GM06990 (cell line): ENCODE data around the genes COA3, RPL27, PPY and TMEM101.

DNA sequence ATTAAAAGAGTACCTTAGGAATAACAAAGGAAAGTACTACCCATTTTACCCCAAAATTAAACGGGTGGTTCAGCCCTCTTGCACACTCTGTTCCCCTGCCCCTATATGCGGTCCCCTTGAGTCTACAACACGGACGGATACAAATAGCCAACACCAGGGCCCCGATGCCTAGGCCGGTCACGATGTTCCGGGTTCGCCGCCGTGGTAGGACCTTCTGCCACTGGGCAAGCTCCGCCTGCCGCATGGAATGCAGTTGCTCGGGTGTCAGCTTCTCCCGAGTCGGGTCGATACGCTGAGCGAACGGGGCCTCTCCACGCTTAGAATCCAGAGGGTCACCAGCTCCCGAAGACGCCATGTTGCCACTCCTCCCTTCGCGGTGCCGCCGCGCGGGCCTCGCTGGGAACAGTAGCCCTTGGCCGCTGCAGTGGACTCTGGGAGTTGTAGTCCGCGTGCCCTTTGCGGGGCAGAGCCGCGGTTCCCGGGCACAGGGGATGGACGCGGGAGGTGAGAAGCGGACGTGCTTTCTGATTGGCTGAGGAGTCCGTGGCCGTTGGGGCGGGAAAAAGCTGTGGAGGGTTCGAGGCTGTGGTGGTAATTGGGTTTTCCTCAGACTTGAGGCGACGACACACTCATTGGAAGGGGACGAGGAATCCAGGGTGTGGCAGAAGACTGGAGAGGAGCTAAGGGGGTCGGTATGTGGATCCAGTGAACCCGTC, at the start of gene COA3:
TSS of gene COA3 (minus strand) at position 378 of the 716 bp plus-strand sequence.
- RRBS = no CpG with 5 or more reads among the region's 50 CpGs

GRCh38 chr17:42997833-42999080, at the start of gene RPL27:
TSS of gene RPL27 (plus strand) at chr17:42998419.
- RRBS = 5% methylated on average over 18 of the region's 53 CpGs

- RRBS = no CpG with 5 or more reads among the region's 5 CpGs
Observed at GRCh38 chr17:43020058-43020587, 2.1 kb downstream of the VAT1 start.

DNA sequence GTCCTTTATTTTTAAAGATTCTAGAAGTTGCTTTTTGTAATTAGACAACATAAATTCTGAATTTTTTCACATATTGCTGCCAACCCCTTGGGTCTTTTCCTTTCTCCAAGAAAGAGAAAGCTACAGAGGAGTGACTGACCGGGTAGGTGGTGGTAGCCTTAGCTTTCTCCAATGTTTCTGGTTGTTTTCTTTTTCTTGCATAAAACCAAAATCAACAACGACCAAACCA, 993 bp downstream of the BRCA1 start:
- RRBS = no CpG with 5 or more reads among the region's 2 CpGs

- RRBS = no CpG with 5 or more reads among the region's 9 CpGs
Observed at GRCh38 chr17:43169805-43169975, 1.3 kb upstream of the NBR1 start.

DNA sequence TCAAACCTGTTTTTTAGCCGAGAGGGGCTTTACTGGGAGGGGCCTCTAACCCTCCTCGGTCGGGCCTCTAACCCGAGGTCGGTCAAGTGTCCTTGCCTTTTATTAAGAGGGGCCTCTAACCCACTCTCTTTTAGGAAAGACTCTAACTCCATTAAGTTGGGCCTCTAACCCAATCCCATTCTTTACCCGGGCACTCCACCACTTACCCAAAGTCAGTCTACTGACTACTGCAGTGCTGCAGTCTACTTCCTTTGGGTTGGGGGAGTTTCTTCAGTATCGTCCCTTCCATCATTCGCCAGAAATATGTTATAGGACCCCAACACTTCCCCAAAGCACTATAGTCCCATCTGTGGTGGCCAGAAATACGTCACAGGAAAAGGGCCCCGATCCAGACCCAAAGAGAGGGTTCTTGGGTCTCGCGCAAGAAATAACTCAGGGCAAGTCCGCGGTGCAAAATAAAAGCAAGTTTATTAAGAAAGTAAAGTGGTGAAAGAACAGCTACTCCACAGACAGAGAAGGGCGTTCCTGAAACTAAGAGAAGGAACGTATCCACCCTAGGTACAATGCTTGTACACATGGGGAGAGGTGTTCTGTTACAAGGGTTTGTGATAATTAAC, 39.1 kb upstream of the ARL4D start:
- RRBS = no CpG with 5 or more reads among the region's 16 CpGs

- RRBS = no CpG with 5 or more reads among the region's 9 CpGs
Observed at GRCh38 chr17:43417480-43417905, 18.7 kb downstream of the ARL4D start.

DNA sequence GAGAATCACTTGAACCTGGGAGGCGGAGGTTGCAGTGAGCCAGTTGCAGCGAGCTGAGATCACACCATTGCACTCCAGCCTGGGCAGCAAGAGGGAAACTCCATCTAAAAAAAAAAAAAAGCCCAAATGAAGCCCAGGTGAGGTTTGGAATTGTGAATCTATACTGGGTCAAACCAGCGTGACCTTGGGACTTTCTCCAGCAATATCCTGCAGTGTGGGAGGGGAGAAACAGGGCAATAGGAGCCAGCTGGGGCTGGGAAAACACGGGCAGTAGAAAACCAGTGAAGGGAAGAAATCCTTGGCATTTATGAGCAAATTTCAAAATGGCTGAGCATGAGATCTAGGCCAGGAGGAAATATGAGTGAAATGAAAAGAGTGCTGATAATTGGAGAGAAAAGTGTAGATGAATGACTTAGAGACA, 8.1 kb upstream of the DHX8 start:
- RRBS = no CpG with 5 or more reads among the region's 4 CpGs

DNA sequence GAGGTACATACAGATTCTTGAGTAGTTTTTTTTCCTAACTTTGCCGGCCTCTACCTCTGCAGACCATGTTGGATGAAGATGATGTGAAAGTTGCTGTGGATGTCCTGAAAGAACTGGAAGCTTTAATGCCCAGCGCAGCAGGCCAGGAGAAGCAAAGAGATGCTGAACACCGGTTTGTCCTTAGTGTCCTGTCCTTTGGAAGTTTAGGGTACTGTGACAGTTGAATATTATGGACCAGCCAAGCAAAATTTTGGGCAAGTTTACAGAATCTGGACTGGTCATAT, 8.3 kb downstream of the DHX8 start:
- RRBS = no CpG with 5 or more reads among the region's 3 CpGs

GRCh38 chr17:43634689-43635231, 27.0 kb downstream of the MEOX1 start:
- RRBS = no CpG with 5 or more reads among the region's 13 CpGs

DNA sequence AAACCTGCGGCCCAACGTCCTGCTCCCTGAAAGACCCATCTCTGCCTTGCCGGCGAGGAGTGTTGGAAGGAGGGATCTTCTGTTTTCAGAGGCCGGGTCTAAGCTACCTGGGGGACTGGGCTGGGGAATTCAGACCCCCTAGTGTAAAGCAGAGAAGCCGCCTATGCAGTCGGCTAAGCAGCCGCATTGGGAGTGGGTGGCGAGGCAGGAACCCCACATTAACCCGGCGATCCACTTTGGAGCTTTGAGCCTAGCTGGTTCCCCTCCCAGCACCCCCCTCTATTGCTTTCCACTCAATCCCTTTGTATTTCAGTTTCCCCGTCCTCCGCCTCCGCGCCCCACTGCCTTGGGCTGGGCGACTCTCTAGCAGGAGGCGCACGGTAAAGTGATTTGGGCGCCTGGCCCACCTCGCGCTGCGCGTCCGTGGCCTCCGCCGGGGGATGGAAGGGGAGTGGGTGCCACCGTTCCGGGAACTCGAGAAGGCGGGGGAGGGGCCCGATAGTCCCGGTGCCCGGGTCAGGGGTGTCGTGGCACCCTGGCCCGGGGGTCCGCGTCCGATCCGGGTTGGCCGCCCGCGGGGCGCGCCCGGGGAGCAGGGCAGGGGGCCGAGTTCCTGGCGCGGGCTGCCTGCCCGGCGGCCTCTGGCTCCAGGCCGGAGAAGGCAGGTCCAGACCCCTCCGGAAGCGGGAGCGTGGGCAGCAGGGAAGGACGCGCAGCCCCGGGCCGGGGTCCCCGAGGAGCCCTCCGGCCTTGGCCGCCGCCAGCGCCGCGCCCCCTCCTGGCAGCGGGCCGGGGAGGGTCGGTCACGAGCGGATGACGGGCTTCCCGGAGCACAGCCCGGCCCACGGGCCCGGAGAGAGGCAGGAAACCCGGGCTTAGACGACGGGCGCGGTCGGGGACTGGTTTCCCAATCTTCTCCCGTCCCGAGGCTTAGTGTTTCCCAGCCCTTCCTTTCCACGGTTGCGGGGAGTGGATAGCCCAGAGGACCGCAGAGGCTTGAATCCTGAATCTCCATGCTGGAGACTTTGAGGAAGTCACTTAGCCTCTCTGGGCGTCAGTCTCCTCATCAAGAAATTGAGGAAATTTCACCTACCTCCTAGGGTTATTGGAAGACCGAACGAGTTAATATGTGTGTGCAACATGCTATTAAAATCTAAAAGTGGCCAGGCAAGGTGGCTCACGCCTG, 15.8 kb downstream of the MEOX1 start:
- RRBS = 21% methylated on average over 25 of the region's 90 CpGs

GRCh38 chr17:43721405-43721987, 37.1 kb downstream of the SOST start:
- RRBS = no CpG with 5 or more reads among the region's 3 CpGs

DNA sequence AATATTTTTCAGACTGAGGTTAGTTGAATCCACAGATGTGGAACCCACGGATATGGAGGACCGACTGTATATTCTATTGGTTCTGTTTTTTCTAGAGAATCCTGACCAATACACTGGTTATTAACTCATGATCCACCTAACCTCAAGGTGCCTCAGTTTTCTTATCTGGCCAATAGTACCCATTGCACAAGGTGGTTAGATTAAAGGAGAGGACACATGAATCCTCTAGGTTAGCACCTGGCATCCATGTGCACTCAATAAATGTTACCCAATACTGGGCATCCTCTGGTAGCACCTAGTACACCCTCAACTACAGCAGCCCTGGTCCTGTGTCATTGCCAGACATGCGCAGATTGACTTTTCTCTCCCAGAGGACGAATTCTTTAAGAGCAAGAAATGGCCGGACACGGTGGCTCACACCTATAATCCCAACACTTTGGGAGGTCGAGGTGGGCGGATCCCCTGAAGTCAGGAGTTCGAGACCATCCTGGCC, 7.4 kb downstream of the DUSP3 start:
- RRBS = no CpG with 5 or more reads among the region's 9 CpGs

DNA sequence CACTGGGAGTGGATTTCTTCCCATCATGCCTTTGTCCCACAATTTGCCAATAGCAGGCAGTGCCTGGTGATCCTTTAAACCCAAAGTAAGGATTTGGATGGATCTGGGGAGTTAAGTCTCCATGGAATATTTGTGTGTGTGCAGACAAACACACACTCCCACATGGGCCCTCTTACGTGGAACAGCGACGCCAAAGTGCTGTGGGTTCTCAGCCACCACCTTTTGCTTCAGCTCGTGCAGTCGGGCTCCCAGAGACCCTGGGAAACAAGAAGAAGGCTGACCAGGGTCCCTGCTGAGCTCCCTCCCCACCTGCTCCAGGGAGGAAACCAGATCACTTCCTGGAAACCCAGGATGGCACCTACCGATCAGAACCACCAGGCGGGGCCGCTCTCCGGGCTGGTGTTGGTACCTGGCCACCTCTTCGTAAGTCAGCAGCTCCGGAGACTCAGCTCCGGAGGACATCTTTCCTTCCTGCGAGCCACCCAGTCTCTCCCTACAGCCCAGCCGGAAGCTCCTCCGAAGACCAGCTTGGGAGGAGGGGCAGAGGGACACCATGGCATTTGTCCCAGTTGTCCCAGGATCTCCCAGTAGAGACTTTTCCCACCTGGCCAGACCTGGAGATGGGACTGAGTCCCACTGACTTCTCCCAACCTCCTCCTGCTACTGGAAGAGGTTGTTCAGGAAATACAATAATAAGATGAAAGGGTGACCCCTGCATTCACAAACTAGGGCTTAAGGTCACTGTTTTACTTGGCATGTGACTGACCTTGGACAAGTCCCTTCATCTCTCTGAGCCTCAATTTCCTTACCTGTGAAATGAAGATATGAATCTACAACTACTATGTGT, 18.9 kb downstream of the MPP3 start:
- RRBS = 62% methylated on average over 6 of the region's 15 CpGs

GRCh38 chr17:43846241-43846729, 691 bp upstream of the CD300LG start:
- RRBS = no CpG with 5 or more reads among the region's 13 CpGs

GRCh38 chr17:43848332-43848944, 1.5 kb downstream of the CD300LG start:
- RRBS = no CpG with 5 or more reads among the region's 13 CpGs

- RRBS = 70% methylated on average over 1 of the region's 8 CpGs
Observed at GRCh38 chr17:43942432-43942764, at the start of gene PPY. TSS of gene PPY (minus strand) at chr17:43942476.

DNA sequence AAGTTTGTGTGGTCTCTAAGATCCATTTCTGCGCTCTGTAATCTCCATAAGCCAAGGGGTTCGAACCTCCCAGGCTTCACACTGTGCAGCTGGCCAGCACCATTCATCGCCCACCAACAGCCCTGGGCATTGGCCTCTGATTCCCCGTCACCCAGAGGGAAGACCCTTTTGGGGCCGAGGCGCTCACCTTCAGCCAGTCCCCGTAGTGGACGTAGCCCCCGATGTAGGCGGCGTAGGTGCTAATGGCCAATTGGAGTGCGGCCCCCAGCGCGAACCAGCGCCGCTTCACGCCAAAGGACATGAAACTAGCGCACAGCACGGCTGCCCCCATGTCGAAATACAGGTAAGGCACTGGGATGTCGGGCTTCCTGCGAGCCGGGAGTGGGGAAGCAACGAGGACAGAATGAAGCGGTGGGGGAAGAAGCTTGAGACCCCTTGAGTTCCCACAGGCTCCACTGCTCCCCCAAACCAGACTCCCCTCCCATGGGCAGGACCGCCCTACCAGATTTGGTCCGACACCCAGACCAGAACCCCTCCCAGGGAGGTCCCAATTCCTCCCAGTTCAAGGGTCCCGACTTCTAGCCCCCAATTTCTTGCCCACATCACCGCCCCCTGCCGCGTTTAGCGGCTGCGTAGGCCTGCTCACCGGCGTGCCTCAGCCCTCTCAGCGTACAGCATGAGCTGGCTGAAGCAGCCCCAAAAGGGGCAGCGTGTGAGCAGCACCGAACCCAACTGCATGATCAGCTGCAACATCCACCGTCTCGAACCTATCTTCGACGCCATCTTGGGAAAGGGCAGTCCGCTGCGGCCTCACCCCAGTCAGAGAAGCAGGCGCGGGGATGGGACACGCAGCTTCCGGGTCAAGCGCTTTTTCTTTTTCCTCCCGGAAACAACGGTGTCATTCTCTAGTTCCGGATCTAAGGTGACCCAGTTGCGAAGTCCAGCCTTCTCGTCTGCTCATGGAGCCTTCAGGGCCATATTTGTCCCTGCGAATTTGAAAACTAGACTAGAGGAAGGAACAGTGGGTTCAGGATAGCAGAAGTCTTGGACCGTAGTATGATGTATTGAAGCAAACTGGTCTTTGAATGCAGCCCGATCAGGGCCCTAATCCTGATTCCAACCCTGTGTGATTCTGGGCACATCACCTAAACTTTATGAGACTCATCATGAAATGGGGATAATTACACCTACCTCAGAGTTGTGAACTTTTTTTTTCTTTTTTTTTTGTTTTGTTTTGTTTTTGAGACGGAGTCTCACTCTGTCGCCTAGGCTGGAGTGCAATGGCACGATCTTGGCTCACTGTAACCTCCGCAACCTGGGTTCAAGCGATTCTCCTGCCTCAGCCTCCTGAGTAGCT, at the start of gene TMEM101:
TSS of gene TMEM101 (minus strand) at position 794 of the 1,357 bp plus-strand sequence.
- RRBS = no CpG with 5 or more reads among the region's 62 CpGs

DNA sequence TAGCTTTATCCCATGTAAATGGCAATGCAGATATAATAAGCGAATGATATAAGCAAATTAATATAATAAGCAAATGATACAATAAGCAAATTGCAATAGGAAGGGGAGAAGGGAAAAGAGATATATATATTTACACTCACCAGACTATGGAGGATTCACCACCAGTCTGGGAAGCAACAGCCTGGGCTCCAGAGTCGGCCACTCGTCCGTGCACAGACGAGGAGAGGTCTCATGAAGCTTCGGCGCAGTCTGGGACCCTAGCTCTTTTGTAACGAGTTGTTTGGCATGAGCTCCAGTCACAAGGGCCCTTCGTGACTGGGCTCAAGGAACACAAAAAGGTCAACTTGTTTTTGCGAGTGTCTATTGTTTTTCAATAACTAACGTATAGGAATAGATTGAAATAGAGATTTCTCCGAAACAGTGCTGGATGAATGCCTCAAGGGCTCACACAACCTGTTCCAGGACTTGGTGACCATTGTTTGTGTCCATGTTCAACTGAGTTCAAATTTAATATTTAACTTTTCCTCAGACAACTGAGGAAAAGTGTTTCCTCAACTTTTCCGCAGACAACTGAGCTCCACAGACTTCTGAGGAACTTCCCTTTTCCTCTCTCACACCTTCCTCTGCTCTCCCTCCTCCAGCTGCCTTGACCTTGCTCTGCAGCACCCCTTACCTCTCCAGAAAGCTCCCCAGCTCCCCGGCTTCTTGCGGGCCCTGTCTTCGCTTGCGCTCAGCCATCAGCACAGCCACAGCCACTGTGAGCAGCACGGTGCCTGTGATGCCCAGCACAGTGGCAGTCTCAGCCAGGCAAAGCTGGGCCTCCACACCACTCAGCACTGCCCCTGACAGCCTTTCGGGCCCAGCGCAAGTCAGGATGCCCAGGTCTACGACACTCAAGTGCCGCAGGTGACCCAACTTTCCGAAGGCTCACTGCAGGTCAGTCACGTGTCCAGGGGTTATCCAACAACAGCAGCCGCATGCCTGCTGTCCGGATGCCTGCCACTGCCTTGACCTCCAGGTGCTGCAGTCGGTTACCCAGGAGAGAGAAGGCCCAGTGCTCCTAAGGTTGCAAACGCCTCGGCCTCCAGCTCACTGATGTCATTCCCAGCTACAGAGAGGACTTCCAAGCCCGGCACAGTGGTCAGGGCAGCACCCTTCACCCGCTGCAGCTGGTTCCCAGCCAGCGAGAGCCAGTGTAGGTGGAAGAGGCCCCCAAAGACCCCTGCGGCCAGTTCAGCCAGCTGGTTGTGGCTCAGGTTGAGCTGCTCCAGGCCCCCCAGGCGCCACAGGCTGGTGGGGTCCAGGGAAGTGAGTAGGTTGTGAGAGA, 8.6 kb upstream of the TMEM101 start:
- RRBS = no CpG with 5 or more reads among the region's 34 CpGs

DNA sequence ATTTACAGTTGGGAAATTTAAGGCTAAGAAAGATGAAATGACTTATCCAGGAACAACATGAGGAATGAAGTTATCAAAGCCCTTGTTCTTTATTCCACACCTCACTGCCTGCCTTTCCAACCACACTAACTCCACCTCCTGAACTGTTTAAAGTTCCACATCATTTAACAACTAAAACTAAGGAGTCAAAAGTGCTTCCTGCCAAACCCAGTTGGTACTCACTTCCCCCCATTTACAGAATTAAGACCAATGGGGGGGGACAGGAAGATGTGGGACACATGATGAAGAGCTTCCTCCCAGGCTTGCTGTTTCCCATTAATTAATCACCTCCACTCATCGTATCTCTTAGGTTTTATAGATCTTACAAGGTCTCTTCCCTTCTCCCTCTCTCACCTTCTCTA, 19.1 kb upstream of the TMEM101 start:
- RRBS = no CpG with 5 or more reads among the region's 1 CpG